Hair follicle dermal papilla cell (primary cell): ENCODE measurements around a stretch of chr9.

DNA sequence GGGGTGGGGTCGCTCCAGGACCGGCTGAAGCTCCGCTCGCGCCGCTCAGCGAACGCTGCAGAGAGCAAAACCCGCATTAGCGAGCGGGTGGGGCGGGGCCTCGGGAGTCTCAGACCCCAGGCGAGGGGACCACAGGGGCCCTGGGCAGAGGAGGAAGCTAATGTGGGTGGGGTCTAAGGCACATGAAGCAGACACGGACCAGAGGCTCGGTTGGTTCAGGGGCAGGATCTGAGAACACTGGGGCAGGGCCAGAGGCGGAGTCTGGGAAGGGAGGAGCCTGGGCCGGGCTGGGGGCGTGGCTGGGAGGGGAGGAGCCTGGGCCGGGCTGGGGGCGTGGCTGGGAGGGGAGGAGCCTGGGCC, 5.4 kb downstream of the NSMF start:
- CAGE, long polyA plus RNA: no peak

DNA sequence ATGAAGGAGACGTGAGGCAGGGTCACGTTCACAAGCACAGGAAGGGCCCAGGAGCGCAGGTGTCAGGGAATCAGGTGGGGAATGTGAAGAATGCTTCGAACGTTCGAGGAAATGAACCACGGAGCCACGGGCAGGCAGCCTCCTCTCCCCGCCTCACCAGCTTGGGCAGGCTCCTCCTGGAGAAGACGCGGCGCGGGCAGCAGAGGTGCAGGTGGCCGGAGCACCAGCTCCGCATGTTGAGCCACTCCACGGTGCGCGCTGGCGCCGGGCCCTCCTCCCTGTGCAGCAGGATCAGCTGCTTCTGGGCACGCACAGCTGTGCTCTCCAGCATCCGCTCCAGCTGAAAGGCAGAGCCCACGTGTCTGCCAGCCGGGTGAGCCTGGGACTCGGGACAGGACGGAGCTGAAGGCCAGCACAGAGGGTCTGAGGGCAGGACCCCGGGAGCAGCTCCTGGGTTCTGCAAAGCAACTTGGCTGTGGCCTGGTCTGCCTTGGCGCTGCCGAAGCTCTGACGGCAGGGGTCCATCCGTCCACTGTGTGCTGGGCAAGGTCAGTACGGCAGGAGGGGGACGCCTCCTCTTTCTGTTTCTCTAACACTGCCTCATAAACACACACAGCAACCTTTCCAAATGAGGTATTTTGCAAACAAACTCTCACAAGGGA, 19.9 kb upstream of the NSMF start:
- CAGE, long polyA plus RNA: no peak

- CAGE, long polyA plus RNA: no peak
These were observed 20.6 kb upstream of the NSMF start for GRCh38 chr9:137479561-137480212.

- CAGE, long polyA plus RNA: no peak
These were observed 3.8 kb downstream of the ZMYND19 start for GRCh38 chr9:137586518-137586976.

DNA sequence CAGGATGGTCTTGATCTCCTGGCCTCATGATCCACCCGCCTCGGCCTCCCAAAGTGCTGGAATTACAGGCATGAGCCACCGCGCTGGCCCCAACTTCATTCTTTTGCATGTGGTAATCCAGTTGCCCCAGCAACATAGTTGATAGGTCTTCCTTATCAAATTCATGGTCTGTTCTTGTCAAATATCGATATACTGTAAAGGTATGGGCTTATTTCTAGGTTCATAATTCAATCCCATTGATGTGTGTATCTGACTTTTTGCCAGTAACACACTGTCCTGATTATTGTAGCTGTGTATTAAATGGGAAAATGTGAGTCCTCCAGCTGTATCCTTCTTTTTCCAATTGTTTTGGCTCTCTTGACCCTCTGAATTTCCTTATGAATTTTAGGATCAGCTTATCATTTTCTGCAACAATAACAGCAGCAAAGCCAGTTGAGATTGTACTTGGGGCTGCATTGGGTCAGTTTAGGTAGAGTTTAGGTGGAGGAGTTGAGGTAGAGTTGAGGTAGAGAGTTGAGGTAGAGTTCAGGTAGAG, 68.2 kb downstream of the EHMT1 start:
- CAGE, long polyA plus RNA: no peak

GRCh38 chr9:137715263-137715869, 96.6 kb downstream of the EHMT1 start:
- CAGE, long polyA plus RNA: no peak

- CAGE, long polyA plus RNA: no peak
These were observed 101.9 kb downstream of the EHMT1 start for GRCh38 chr9:137720494-137721388.

- CAGE, long polyA plus RNA: no peak
These were observed 121.5 kb downstream of the EHMT1 start for GRCh38 chr9:137740281-137740709.

GRCh38 chr9:137762306-137762965, 115.1 kb upstream of the CACNA1B start:
- CAGE, long polyA plus RNA: no peak